Transverse colon (tissue), 4 donors: ENCODE measurements around a stretch of chr14.

- PRO-cap, result no peak
- RAMPAGE, long total RNA, 4 experiments, result no peak in any of the 4 experiments
Observed at GRCh38 chr14:24116230-24116694, 1.5 kb upstream of the NRL start.

DNA sequence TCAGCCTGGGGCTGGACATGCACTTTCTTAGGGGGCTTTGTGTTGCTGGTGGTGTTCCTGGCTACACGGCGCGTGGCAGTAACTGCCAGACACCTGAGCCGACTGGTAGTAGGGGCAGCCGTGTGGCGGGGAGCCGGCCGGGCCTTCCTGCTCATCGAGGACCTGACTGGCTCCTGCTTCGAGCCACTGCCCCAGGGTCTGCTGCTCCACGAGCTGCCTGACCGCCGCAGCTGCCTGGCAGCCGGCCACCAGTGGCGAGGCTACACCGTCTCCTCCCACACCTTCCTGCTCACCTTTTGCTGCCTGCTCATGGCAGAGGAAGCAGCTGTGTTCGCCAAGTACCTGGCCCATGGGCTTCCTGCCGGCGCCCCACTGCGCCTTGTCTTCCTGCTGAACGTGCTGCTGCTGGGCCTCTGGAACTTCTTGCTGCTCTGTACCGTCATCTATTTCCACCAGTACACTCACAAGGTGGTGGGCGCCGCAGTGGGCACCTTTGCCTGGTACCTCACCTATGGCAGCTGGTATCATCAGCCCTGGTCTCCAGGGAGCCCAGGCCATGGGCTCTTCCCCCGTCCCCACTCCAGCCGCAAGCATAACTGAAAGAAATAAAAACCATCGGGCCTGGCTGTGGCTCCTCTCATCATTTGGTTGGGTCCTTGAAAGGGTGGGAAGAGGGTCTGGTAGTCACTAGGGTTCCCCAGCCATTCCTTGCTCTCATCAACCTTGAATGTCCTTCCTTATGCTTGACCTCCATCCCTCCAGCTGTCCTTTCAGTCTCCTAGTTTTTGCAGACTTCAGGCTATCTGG, 2.0 kb downstream of the FITM1 start:
- PRO-cap, result no peak
- RAMPAGE, long total RNA, 4 experiments, result no peak in any of the 4 experiments

- PRO-cap, result no peak
- RAMPAGE, long total RNA, 4 experiments, result start-site peak on the minus strand in 1 of 4 experiments, at chr14:24139145-24139198 at its widest, 5 reads per replicate
Observed at GRCh38 chr14:24138729-24139264, 2.6 kb downstream of the EMC9 start.

GRCh38 chr14:24147902-24148569, 738 bp downstream of the RNF31 start:
- PRO-cap, result unidirectional peak, minus-strand start at chr14:24148057
- RAMPAGE, long total RNA, 4 experiments, result no peak in any of the 4 experiments

DNA sequence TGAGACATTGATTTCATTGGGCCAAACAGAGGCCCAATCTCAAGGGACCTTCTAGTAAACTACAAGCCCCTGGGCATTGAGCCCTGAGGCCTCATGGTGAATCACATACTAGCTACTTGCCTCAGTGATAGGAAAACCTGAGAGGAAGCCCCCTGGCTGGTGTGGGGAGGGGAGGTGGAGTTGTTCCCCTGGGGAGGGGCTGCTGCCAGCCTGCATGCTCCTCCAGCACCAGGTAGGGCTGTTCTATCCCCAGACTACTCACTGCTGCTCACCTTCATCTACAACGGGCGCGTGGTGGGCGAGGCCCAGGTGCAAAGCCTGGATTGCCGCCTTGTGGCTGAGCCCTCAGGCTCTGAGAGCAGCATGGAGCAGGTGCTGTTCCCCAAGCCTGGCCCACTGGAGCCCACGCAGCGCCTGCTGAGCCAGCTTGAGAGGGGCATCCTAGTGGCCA, 3.3 kb downstream of the IRF9 start:
- PRO-cap, result no peak
- RAMPAGE, long total RNA, 4 experiments, result no peak in any of the 4 experiments

- PRO-cap, result no peak
- RAMPAGE, long total RNA, 4 experiments, result start-site peak on the plus strand in 1 of 4 experiments, at chr14:24172450-24172726 at its widest, 6 reads per replicate
Observed at GRCh38 chr14:24172388-24172827, 528 bp downstream of the REC8 start.

DNA sequence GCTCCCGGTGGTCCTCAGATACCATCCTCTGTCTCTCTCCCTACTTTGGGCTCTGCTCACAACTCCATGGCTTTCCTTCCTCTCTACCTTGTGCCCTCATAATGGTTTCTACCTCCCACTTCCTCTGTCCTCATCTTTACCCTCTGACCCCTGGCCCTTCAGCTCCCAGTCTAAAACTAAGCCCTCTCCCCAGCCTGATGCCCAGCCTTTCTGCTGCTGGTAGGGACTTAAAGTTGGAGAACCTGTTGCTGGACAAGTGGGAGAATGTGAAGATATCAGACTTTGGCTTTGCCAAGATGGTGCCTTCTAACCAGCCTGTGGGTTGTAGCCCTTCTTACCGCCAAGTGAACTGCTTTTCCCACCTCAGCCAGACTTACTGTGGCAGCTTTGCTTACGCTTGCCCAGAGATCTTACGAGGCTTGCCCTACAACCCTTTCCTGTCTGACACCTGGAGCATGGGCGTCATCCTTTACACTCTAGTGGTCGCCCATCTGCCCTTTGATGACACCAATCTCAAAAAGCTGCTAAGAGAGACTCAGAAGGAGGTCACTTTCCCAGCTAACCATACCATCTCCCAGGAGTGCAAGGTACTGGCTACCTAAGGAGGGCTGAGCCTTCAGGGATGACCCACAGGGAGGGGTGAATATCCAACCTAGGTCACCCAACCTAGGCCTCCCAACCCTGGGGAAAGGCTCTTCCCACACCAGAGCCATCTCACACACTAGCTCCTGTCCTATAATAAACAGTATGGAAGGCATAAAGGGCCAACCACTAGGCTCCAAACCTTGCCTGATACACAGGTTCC, 1.6 kb downstream of the TSSK4 start:
- PRO-cap, result no peak
- RAMPAGE, long total RNA, 4 experiments, result start-site peak on the minus strand in 1 of 4 experiments, centred at position 316 of the sequence, 10 reads per replicate

- PRO-cap, result bidirectional peak, plus-strand start at chr14:24271299, minus-strand start at chr14:24271138
- RAMPAGE, long total RNA, 4 experiments, result start-site peak on the plus strand in 4 of 4 experiments, at chr14:24271203-24271232 at its widest, 15 to 63 reads per replicate; start-site peak on the minus strand in 1 of 4 experiments, at chr14:24270933-24271052 at its widest, 7 reads per replicate
Observed at GRCh38 chr14:24270679-24271403, 556 bp downstream of the RABGGTA start.

DNA sequence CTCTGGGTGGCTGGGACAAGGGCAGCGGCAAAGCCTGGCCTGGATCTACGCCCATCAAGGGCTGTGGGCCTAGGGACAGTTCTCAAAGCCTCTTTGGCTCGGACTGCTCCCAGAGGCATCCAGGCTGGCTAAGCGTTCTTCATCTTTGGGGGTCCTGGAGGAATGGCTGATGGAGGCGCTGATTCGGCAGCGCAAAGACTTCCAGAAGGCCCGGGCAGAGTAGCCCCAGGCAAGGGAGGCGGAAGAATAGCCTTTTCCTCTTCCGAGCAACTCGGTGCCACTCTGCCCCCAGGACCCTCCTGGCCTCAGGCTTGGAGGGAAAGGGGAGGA, 594 bp upstream of the NFATC4 start:
- PRO-cap, result no peak
- RAMPAGE, long total RNA, 4 experiments, result no peak in any of the 4 experiments

DNA sequence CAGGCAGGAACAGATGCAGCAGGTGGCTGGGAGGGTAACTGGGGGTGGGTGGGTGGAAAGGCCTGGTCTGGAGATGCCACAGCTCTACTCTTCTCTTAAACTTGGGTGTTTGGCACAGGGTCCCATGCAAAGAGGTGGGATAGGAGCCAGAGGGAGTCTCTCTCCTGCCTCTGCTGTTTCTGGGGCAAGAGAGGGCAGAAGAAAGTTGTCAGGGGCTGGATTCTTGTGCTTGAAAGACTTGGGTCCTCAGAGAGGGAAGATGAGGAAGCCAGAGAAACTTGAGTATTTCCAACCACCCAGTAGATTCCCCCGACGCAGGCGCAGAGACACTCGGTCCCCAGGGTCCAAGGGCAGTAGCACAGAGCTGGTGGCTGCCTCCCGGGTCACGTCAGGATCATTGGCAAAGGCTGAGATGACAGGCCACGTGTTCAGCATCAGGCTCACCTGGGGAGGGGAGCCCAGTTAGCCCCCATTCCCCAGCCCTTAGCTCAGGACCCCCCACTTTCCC, 1.9 kb downstream of the CBLN3 start:
- PRO-cap, result no peak
- RAMPAGE, long total RNA, 4 experiments, result no peak in any of the 4 experiments

- PRO-cap, result no peak
- RAMPAGE, long total RNA, 4 experiments, result start-site peak on the plus strand in 1 of 4 experiments, at chr14:24437062-24437244 at its widest, 5 to 6 reads per replicate
Observed at GRCh38 chr14:24436276-24437278, 6.0 kb downstream of the SDR39U1 start.

DNA sequence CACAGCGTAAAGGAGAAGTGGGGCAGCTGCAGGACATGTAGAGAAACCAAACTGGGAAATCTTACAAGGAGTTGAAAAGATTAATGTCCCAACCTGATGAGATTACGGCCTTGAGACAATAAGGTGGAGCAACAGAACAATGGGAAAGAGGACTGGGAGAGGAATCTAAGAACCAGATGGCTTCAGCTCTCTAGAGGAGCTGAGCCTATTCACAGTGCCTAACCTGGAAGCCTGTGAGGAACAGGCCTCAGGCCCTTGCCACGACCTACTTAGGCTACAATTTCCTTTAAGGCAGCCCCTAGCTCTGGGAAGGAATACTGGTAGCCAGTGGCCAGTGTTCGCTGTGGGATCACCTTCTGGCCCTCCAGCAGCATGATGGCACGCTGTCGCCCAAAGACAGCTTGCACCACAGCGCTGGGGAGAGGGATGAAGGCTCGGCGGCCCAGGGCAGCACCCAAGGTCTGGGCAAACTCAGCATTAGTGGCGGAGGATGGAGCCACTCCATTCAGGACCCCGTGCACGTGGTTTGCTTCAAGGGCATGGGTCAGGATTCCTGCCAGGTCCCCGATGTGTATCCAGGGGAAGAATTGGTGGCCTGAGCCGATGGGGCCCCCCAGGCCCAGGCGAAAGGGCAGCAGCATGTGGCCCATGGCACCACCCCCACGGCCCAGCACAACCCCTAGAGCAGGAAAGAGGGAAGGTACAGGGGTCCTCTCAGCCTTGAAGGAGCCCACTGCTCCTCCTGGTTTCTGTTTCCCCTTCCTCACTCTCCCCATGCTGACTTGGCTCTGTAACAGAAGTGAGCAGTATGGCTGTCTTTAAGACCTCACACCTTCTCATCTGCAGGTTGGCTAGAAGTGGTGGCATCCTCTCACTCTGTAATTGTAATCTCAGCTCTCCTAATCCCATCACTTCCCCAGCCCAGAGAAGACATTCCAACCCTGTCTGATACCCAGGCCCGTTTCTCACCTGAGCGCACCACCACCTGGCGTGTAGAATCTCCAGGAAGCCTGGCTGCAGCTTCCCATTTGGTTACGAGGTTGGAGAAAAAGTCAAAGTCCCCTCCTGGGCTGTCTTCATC, 2.4 kb downstream of the SDR39U1 start:
- PRO-cap, result no peak
- RAMPAGE, long total RNA, 4 experiments, result no peak in any of the 4 experiments

DNA sequence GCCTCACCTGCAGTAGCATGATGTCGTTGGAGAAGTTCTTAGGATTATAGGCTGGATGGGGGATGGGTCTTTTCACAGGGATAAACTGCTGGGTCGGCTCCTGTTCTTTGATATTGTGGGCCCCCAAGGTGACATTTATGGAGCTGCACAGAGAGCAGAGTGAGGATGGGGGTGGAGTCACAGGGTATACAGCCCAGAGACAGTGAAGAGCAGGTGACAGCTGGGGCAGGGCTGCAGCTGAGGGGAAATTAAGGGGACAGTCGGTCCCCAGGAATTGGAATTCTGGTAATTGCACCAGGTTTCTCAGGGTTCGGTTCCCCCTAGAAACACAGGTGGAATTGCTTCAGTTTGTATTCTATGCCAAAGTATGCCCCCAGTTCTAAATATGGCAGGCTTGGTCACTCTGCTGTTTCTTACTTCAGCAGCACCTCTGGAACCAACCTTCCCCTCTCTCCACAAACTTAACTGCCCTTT, 1.6 kb downstream of the GZMB start:
- PRO-cap, result no peak
- RAMPAGE, long total RNA, 4 experiments, result no peak in any of the 4 experiments

- PRO-cap, result no peak
- RAMPAGE, long total RNA, 4 experiments, result no peak in any of the 4 experiments
Observed at GRCh38 chr14:24810124-24810680, 176.2 kb upstream of the GZMB start.

DNA sequence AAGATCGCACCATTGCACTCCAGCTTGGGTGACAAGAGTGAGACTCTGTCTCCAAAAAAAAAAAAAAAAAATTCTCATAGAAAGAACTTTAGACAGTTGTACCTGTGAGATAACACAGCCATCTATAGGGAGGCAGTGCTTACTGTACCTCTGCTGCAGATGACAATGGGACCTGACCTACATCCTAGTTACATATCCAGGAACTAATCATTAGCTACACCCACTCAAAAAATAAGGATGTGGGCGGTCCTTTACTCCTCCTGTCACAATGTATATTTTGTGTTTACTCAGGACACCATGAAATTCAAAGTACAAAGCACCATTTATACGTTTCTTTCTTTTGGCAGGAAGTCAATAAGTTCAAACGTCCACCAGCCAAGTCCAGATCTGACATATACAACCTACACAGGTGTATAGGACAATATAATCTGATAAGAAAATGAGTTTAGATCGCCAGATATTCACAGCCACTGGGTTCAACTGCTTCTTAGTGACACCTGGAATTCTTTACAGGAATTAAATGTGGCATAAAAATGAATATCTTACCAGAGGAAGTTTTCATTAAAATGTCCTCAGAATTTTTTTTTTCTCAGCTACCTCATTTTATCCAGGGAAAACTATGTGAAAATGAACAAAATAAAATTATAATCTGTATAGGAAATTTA, 14.7 kb downstream of the STXBP6 start:
- PRO-cap, result unidirectional peak, minus-strand start at position 164 of the sequence
- RAMPAGE, long total RNA, 4 experiments, result no peak in any of the 4 experiments

- PRO-cap, result unidirectional peak, minus-strand start at chr14:25096112; unidirectional peak, minus-strand start at chr14:25096168
- RAMPAGE, long total RNA, 4 experiments, result no peak in any of the 4 experiments
Observed at GRCh38 chr14:25095951-25096507, 46.1 kb upstream of the STXBP6 start.

DNA sequence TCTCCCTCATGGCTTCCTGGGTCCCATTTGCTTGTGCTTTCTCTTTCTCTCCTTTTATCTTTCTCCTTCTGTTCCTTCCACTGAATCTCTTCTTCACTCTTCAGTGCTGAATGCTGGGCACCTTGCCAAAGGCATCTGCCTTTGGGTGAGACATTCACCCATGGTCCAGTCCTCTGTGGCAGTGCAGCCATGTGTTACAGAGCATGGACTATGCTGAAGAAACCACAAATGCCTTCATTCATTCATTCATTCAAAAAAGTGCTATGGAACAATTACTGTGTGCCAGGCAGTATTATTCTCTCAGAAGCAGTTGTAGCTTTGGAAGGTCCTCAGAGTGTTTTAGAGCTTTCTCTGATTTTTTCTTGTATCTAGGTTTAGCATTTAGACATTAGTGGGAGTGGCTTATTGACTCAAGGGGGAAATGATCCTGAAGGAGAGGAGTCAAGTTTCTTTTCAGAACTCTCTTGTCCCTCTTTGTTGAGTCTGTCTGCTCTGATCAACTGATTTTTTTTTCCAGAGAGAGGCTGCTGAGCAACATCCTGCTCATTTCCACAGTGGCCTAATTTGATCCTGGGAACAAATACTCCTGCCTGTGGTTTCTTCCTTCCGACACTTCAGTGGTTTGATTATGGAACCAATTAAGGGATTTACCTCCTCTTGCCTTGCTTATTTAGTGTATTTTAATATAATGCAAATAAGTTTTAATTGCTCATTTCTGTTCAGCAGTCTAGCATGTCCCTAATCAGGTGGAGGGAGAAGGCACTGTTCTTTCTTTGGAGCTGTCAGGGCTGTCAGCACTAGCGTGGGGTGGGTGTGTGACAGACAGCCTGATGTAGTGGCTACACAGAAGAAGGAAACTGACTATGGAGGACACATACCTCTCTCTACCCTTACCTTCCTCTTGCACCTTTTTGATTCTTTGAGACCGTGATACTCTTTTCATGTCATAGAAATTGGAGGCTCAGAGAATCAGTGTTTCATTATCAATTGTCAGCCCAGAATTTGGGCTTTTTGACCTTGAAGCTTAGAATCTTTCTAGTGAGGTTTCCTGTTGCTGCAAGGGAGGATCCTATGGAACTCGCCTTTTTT, 344.8 kb upstream of the STXBP6 start:
- PRO-cap, result no peak
- RAMPAGE, long total RNA, 4 experiments, result no peak in any of the 4 experiments

DNA sequence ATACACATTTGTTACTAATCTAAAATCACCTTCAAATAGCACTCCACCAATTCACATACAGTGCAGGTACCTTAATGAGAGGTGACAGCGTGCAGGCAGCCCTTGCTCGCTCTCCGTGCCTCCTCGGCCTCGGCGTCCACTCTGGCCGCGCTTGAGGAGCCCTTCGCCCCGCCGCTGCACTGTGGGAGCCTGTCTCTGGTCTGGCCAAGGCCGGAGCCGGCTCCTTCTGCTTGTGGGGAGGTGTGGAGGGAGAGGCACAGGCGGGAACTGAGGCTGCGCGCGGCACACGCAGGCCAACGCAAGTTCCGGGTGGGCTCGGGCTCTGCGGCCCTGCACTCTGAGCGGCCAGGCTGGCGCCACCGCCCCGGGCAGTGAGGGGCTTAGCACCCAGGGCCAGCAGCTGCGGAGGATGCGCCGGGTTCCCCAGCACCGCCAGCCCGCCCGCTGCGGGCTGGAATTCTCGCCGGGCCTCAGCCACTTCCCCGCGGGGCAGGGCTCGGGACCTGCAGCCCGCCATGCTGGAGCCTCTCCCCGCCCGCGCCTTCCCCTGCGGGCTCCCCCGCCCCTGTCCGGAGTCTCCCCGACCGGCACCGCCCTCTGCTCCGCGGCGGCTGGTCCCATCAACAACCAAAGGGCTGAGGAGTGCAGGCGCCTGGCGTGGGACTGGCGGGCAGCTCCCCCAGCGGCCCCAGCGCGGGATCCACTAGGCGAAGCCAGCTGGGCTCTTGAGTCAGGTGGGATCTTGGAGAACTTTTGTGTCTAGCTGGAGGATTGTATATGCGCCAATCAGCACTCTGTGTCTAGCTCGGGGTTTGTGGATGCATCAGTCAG, 921.3 kb upstream of the FOXG1 start:
- PRO-cap, result no peak
- RAMPAGE, long total RNA, 4 experiments, result no peak in any of the 4 experiments

DNA sequence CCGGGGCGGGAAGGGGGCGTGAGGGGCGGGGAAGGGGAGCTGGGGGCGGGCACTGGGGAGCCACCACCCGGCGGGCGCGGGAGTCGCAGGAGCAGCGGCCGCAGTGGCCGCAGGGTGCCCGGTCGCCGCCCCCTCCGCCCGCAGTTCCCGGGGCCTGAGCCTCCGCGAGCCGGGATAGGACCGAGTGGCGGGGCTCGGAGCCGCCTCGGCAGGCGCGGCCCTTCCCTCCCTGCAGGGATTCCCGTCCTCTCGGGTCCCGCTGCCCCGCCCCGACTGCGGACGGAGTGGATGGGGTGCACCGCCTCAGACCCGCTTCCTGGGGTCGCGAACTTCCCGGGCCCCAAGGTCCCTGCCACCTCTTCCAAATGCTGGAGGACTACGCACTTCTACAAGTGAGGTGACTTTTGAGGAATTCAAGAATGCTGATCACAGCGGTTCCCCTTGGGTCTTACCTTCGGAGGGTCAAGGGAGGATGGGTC, 271 bp upstream of the PRKD1 start:
- PRO-cap, result bidirectional peak, plus-strand start at position 143 of the sequence, minus-strand start outside the sequence
- RAMPAGE, long total RNA, 4 experiments, result no peak in any of the 4 experiments

GRCh38 chr14:30194983-30195383, 267.3 kb upstream of the PRKD1 start:
- PRO-cap, result no peak
- RAMPAGE, long total RNA, 4 experiments, result no peak in any of the 4 experiments